Jurkat, Clone E6-1 (cell line): ENCODE measurements around the genes CHAT and WASHC2A.

- RRBS = no CpG with 5 or more reads among the region's 5 CpGs
Observed at GRCh38 chr10:48577037-48577455, 27.8 kb downstream of the ARHGAP22 start.

- RRBS = no CpG with 5 or more reads among the region's 23 CpGs
Observed at GRCh38 chr10:48671395-48671861, 13.2 kb upstream of the WDFY4 start.

GRCh38 chr10:49532473-49533008 lies 6.4 kb downstream of the ERCC6 start:
- RRBS = no CpG with 5 or more reads among the region's 15 CpGs

- RRBS = no CpG with 5 or more reads among the region's 3 CpGs
Observed at GRCh38 chr10:49613787-49614112, at the start of gene CHAT. TSS of gene CHAT (plus strand) at chr10:49614037.

- RRBS = no CpG with 5 or more reads among the region's 9 CpGs
Observed at GRCh38 chr10:49933224-49933963, 8.4 kb downstream of the PARG start.

DNA sequence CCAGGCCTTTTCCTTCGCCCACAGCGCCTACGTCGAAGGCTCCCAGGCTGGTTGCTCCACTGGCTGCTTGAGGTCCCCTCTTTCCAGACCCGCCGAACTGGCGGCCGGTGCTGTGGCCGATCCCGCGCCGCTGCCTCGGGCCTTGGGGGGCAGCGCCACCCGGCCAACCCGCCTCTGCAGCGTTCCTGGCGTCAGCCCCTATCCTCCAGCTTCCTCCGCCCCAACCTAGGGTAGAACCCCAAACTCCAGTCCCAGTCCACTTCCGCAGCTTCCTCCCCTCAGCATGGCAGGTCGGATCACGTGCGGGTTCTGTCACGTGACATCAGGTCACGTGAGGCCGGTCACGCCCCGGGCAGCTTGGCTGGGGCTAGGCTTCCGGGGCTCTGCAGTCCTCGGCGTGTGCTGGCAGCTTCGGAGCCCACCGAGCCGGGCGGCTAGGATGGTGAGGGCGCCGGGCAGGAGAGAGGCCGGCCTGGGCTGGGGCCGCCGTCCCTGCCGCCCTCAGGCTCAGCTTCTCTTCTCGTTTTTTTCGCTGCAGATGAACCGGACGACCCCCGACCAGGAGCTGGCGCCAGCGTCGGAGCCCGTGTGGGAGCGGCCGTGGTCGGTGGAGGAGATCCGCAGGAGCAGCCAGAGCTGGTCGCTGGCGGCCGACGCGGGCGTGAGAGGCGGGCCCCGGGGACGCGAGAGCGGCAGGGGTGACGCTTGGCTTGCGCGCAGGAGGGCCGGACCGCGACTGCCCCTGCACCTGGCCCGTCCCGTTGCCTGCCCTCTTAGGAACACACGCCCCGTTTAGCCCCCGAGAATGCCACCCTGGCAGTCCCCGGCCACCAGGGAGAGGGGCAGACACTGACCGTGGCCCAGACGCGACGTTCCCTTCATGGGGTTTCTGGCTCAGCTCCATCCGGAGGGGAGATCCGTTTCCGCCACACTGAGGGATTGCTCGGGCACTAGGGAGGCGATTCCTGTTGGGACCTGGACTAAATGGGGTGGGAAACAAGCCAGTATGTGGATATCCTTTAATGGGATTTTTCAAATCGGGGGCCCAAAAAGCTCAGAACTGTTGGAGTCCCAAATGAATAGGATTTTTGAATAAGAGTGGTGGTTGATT lies at the start of gene WASHC2A:
WASHC2A (plus strand) TSS at position 388 of the 1,111 bp plus-strand sequence.
- RRBS = under 1% methylated on average over 4 of the region's 87 CpGs

GRCh38 chr10:50396136-50396693 lies 144.9 kb upstream of the ASAH2 start:
- RRBS = no CpG with 5 or more reads among the region's 3 CpGs

GRCh38 chr10:50626002-50626362 lies 2.2 kb upstream of the SGMS1 start:
- RRBS = no CpG with 5 or more reads among the region's 2 CpGs

DNA sequence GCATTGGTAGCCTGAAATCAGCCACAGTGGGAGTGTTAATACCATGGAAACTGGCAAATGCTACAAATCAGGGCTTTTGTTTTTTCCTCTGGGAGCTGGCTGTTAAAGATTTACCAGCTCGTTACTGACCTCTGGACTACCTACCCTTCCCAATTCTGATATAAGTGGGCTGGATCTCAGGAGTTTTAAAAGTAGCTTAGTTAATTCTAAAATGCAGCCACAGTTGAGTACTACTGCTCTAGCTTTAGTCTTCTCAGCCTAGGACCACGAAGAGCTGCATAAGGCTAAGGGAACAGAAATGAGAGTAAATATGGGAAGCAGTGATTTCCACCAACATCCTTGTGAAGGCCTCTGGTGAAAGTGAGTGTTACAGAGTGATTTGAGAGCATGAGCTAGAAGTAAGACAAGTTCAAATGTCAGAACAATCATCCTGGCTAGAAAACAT lies 53.2 kb downstream of the A1CF start:
- RRBS = no CpG with 5 or more reads among the region's 2 CpGs

GRCh38 chr10:50990633-50991080 lies 83.6 kb upstream of the PRKG1 start:
- RRBS = no CpG with 5 or more reads among the region's 14 CpGs

- RRBS = no CpG with 5 or more reads among the region's 6 CpGs
Observed at GRCh38 chr10:50992656-50992859, 81.7 kb upstream of the PRKG1 start.

DNA sequence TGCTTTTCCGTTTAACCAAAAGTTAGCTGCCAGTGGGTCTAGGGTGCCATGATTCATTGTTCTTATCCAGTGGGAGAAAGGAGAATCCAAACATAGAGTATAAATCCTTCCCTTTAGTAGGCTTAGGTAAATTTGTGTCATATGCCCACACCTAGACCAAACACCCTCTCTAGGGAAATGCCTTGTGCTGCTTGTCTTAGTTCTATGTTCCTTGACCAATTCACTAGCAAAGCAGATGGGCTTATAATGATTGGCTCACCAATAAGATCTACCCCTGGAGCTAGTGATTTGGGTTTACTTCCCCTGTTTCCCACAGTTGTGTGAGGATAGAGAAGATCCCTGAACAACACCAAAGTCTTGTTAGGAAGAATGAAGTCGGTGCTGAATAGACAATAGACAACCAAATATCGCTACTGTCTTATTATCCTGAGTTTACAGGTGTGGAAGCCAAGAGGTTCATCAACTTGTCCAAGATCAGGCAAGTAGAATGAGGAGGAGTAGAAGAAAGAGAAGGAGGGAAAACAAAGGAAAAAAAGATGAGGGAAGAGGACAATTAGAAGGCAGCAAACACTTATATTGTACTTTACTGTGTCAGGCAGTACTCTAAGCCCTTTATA lies 308.6 kb downstream of the PRKG1 start:
- RRBS = no CpG with 5 or more reads among the region's 3 CpGs

DNA sequence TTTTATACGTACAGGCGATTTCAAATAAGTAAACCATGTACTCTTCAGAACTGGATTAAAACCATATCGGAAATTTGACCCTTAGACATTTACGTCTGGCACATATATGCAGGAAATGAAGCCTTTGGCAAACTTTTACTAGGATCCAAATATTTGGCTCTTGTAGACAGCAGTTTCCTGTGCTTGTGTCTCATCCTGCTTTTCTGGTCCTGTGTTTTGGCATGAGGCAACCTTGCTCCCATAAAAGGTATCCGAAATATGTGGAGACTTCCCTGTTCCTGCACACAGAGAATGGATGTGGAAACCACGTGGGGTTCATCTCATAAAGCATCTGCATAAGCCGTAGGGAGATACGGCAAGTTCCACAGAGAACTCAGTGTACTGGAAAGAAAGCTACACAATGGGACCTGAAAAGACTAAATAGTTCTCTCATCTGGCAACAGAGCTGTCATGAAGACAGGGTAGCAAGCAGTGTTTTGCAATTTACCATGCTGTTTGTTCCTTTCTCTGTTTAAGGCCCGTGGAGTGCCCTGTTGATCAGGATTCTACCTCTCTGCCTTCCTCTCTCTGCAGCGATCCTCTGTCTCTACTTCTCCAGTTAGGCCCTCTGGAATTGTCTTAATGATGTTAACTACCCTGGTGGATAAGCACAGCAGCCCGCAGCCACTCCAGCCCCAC lies 293.8 kb downstream of the CSTF2T start:
- RRBS = no CpG with 5 or more reads among the region's 11 CpGs

DNA sequence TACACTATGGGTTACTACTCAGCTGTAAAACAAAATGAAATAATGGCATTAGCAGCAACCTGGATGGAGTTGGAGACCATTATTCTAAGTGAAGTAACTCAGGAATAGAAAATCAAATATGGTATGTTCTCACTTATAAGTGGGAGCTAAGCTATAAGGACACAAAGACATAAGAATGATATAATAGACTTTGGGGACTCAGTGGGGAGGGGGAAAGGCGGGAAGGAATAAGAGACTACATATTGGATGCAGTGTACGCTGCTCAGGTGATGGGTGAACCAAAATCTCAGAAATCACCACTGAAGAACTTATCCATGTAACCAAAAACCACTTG lies 242.2 kb downstream of the CSTF2T start:
- RRBS = no CpG with 5 or more reads among the region's 2 CpGs

- RRBS = no CpG with 5 or more reads among the region's 6 CpGs
Observed at GRCh38 chr10:51860051-51860702, 160.8 kb upstream of the CSTF2T start.

GRCh38 chr10:52233184-52233485 lies 80.9 kb upstream of the DKK1 start:
- RRBS = no CpG with 5 or more reads among the region's 13 CpGs

DNA sequence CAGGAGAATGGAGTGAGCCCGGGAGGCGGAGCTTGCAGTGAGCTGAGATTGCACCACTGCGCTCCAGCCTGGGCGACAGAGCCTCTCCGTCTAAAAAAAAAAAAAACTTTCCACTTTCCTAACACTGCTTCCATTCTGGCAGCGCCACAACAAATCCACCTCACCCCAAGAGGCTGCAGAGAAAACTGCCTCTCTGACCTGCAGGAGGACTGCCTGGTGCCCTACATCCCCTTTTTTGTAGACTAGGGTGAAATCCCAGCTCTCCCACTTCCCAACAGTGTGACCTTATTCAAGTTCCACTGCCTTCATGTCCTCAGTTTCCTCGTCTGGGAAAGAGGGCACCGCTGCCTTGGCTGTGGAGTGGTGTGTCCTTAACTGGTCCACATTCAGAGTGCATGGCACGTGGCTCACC lies 2.6 kb upstream of the MBL2 start:
- RRBS = no CpG with 5 or more reads among the region's 9 CpGs

GRCh38 chr10:55373960-55374423 lies 573.0 kb upstream of the PCDH15 start:
- RRBS = no CpG with 5 or more reads among the region's 1 CpG

GRCh38 chr10:55410456-55411138 lies 609.6 kb upstream of the PCDH15 start:
- RRBS = no CpG with 5 or more reads among the region's 7 CpGs